ENCODE data around the gene C8A.

DNA sequence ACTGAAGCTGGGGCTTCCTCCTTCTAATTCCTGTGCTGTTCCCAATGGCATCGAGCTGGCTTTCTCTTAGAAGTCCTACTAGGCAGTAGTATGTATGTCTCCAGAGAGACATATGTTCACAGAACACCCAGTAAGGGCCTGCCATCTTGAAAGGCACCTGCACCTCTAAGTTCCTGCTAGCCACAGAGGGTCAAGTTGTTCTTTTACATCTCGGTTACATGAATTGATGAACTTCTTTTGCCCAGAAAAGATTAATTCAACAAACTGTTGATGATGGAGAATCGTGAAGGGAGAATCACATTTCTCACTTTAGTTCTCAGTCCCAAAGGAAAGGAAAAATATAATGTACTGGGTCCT, 50.1 kb downstream of the PLPP3 start:
- RRBS: no CpG with 5 or more reads among the region's 3 CpGs

DNA sequence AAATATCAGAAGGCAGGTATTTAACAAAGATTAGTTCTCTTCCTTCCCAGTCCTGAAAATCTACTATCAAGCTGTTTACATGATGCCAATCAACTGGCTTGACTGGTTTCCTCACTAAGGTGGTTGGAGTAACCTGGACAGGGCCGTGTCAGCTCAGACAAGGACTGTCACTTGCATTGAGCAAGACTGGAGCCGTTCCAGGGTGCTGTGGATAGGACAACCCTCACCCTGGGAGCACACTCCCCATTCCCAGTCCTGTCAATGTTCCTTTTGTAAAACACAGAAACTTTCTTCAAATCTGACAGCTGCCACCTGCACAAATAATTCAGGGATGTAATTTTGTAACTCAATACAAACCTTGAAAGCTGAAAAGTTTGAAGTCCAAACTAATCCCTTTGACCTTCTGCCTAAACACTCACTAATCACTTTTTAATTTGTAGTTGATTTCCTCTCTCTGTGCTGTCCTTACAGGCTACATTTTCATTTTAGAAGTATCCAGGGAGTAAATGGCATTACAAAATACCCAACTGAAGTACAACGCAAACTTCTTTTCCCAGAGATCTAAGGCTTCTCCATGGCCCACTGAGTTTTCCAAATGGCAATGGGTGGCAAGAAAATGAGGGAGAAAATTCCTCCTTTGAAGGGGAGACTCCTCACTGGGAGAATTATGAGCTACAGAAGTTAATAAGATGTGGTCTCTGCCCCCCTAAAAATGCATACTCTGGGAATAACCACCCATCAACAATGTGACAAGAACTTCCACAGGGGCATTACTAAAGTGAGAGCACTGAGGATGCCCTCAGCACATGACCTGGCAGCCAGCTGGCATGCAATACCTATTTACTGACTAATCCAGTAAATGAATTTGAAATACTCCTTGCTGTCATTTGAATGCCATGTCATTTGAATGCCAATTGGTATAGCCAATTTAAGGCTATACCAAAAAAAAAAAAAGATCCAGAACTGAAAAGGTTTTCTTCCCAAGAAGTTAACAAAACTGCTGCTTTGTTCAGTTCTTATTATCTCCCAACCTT, 31.1 kb downstream of the PLPP3 start:
- RRBS: no CpG with 5 or more reads among the region's 3 CpGs

DNA sequence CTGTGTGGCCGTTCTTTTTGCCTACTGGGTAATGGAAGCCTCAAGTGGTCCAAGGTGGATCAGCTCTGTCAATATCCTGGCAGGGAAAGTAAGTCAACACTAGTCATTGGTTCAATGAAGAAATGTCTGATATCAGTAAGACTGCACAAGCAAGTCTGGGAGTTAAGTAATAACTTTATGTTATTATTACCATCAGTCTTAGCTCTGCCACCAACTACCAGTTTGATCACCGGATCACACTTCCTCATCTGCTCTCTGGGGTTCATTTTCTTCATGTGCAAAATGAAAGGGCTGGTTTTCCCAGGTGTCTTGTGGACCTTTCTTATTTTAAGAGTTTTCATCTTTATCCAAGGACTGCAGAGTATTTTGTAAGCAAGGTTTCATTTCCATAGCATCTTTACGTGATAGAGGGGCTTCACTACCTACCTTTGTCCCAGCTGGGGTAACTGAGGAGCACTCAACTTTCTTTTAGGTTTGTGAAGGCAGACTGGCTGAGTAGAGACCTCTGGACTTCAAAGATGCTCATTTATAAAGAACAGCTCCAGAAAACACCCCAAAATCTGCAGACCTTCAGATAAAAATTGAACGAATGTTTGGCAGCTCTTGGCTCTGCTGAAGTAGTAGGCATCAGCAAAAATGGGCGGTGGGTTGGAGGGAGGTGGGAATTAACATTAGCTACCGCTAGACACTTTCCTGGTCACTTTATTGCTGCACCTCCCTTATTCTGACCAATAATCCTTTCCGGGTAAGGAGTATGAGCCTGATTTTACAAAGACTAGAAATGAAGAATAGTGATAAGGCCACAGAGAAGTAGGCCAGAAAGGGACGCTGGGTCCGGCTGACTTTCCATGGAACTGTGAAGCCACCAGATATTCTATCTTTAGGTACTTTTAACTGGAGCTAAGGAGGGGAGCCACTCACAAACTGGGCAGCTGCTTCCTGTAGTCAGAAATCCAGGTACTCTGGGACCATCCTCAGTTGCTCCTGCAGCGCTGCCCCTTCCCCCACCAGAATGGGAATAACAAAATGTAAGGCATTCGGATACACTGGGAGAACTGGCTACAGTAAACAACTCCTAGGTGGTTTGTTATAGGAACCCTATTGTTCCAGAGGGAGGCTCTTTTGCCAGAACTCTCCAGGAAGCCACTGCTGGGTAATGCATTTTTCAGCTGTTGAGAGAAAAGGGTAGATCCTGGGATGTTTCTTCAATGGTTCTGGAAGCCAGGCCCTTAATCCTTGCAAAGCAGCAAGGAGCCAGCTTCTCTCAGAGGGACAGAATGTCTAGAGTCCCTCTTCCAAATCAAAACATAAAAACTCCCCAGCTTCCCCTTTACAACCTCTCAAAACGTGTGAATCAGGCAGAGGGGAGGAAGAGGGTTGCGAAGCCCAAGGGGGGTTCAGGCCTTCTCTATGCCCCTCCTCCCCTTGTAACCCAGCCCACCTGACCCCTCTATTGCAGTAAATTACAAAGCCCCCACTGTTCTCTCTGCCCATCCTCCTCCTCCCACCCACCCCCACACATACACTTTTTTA, 29.6 kb downstream of the PLPP3 start:
- RRBS: 82% methylated on average over 3 of the region's 13 CpGs

DNA sequence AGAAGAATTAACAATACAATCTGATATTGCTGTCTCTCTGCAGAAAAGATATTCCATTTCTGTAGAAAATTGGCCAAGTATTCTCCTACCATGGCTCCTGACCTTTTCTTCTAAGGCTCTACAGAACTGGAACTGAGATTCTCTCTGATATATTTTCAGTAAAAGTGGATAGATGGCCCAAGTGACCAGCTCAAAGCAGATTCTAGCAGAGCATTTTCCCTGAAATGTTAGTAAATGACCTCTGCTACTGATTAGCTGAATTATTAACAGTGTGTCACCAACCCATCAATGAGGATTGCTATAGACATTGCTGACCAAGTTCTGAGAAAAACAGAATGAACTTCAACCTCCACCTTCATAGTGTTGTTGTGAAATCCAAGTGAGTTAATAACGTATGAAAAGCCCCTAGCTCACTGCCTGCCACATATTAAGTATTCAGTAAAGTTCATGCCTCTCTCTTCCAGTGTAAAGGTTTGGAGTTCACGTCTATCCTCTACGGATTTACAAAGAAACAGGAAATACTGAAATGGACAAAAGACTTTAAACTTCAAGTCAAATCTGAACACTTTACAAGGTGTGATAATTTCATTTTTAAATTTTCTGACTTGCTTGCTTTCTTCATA, 15.8 kb downstream of the PLPP3 start:
- RRBS: no CpG with 5 or more reads among the region's 3 CpGs

DNA sequence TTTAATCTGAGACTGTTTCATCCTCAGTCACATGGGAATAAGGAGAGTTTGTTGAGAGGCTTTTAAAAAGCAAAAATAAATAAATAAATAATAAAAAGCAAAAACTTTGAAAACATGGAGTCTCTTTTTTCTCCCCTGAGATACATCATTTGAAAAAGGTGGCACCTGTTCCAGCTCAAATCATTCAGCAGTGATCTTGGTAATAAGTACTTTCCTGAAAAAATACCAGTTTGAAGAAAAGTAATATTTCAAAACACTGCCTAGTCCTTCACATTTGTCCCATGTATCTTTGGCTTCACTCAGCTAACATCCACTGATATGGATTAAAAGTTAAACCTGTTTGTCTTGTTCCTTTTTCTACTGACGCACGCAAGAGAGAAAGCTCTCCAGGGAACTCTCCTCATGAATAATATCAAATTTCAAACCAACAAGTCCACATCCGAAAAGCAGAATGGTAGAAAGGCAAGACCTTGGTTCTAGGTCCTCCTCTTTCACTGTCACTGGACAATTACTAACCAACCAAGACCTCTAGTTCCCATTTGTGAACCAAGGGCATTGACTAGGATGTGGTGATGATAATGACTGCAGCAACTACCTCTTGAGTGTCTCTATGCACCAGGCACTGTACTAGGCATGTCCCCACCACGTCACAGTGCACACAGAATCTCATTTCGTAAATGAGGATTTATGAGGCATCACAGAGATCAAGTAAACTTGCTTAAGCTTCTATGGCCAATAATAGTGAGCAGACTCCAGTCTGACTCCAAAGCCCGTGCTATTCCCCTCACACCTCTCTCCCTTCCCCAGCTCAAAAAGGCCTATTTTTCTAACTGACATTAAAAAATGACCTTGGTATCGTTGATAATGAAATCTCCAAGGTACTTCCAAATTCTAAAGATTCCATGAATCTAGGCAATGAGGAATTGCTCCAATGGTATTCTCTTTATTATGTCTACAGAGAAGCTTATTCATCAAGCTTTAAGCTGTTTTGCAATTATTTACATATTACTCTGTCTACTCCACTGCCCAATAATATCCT, 8.4 kb downstream of the PLPP3 start:
- RRBS: no CpG with 5 or more reads among the region's 7 CpGs

- RRBS: 18% methylated on average over 5 of the region's 27 CpGs
These were observed 1.4 kb downstream of the PLPP3 start for GRCh38 chr1:56577758-56578517.

DNA sequence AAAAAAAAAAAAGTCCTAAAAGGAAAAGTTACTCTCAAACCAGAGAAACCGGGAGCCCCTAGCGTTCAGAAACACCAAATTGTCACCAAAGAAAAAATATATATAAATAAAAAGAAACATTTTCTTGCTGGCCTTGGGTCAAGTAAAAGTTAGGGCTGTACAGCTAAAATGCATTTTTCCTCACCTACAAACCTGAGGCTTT, 267 bp upstream of the PLPP3 start:
- RRBS: no CpG with 5 or more reads among the region's 2 CpGs

DNA sequence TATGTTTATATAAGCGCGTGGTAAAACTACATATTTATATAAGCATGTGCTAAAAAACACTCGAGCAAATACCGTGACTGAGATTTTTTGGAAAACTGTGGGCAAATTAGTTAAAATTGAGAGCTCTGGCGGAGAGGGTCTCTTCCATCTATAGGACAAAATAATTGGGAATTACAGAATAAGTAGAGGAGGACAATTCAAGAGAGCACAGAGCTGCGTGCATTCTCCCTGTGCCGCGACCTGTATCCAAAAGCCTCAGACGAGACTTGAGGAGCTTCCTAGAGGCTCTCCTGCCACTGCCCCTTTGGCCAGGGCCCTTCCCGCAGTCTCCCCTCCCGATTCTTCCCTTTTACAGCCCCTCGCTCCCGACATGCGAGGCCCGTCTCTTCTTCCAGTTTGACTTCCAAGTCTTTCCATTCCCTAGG, 606 bp upstream of the PRKAA2 start:
- RRBS: no CpG with 5 or more reads among the region's 15 CpGs

- RRBS: no CpG with 5 or more reads among the region's 2 CpGs
These were observed 36.9 kb downstream of the PRKAA2 start for GRCh38 chr1:56681823-56682649.

DNA sequence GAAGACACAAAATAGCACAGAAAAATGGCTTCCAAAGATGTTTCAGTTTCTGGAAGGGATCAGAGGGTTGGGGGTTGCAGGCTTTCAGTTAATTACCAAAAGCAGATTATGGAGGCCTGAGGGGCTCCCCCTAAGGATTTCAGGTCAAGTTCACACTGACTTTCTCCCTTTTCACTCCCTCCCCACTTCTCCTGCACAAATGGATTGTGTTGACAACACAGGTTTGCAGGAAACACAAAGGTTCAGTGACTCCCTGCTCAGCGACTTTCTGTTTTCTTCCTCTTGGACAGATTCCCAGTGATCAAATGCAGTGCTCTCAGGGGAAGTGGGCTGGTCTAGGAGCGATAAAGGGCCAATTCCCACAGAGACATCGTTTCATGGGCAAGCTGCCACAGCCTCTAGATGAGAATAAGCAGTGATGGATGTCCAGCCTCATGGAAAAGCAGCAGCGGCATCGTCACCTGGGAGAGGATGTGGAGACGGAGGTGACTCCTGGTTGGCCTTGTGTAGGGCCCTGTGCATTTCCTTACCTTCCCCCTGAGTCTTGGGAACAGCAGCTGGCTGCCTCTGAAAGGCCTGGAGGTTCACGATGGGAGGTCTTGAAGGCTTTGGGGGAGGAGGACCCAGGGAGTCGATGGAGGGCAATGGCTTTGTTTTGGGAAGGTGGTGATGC, 30.6 kb downstream of the FYB2 start:
- RRBS: no CpG with 5 or more reads among the region's 8 CpGs

DNA sequence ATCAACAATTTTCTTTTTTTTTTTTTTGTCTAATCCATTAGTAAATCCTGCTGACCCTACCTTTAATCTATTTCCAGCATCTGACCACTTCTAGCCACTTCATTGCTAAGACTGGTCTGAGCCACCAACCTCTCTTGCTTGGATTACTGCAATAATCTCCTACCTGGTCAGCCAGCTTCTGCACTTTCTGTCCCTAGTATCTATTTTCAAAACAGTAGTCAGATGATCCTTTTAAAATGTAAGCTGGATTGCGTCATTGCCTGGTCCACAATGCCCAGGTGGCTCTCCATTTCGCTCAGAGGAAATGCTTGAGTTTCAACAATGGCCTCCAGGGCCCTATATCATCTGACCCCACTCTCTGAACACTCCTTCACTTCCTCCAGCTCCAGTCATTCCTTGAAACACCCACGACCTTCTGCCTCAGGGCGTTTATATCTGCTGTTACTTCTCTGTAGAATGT, 2.3 kb downstream of the FYB2 start:
- RRBS: no CpG with 5 or more reads among the region's 4 CpGs

DNA sequence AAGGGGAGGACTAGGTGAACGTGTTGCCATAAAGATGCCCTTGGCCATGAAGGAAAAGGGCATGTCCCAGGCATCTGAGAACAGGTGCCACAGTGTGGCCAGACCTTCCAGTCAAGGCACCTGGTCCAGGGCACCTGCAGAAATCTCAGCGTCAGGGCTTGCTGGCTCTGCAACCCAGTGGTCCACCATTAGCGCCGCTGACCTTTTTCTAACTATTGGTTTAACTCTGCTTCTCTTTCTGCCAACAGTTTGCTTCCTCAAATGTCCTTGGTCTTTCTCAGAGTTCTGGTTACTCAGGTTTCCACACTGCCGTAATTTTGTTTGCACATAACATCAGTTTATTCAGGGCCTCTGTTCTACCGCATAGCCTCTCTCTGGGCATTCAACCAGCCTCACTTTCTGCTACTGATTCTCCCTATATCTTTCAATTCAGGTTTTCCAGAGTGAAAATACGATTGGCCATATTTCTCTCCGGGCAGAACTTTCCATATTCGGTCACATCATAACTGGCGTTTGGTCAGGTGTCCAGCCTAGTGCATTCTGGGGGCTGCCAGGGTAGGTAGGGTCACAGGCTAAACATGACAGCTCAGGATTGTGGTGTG, 16.5 kb upstream of the FYB2 start:
- RRBS: no CpG with 5 or more reads among the region's 10 CpGs

GRCh38 chr1:56854356-56855121, at the start of gene C8A:
C8A (plus strand) TSS chr1:56854797.
- RRBS: no CpG with 5 or more reads among the region's 4 CpGs

- RRBS: no CpG with 5 or more reads among the region's 9 CpGs
These were observed 142.6 kb downstream of the DAB1 start for GRCh38 chr1:57280976-57281879.

DNA sequence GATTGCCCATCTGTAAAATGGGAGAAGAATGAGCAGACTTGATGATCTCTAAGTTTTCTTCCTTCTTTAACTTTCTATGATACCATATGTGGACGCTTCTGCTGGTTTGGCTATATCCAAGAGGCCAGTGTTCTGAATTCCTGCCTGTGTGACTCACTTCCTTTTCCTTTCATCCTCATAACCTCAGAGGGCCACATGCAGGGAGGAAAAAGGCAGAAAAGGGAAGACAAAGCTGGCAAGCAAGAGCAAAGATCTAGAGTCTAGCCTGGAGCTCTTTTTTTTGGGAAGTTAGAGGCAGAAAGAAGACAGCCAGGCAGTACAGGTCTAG, 151.2 kb downstream of the OMA1 start:
- RRBS: no CpG with 5 or more reads among the region's 1 CpG

DNA sequence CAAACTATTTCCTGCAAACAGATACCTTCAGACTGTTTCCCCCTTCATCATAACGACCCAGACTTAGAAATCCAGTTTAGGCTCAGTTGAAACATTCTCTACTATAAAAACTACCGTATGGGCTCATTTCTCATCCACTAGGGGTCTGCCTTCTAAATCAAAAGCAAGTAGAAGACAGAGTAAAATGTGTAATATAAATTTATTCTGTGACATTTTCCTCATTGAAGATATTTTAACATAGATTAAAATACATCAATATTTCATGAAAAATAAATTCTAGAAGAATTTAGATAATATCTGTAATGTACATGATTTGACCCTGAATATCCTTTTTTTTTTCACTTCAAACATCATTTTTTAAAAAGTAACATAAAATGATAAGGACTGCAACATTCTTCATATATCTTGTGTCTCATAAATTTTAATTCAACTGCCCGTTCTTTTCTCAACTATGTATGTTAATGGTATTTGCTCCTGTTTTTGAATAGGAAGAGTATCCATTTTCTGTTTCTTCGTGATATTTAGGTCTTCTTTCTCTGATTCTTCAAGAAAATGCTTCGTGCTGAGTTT, 65.9 kb downstream of the OMA1 start:
- RRBS: no CpG with 5 or more reads among the region's 5 CpGs

DNA sequence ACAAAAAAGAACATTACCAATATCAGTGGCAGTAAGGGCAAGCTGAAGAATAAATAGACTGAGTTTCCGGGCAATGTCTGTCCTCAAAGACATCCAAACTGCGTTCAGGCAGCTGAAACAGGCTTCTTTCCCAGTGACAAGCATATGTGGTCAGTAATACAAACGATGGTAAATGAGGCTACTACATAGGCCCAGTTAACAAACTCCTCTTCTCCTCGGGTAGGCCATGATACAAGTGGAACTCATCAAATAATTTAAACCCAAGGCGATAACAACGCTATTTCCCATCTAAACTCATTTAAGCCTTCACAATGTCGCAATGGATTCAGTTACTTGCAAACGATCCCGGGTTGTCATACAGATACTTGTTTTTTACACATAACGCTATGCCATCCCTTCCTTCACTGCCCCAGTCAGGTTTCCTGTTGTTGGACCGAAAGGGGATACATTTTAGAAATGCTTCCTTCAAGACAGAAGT, 1.5 kb downstream of the TACSTD2 start:
- RRBS: no CpG with 5 or more reads among the region's 11 CpGs

- RRBS: 91% methylated on average over 4 of the region's 14 CpGs
These were observed 1.1 kb downstream of the TACSTD2 start for GRCh38 chr1:58575997-58576284.

GRCh38 chr1:58618232-58618766, 41.2 kb upstream of the TACSTD2 start:
- RRBS: no CpG with 5 or more reads among the region's 2 CpGs